Caco-2 (cell line): Measurements from ENCODE around the genes ANKEF1 and MKKS.

DNA sequence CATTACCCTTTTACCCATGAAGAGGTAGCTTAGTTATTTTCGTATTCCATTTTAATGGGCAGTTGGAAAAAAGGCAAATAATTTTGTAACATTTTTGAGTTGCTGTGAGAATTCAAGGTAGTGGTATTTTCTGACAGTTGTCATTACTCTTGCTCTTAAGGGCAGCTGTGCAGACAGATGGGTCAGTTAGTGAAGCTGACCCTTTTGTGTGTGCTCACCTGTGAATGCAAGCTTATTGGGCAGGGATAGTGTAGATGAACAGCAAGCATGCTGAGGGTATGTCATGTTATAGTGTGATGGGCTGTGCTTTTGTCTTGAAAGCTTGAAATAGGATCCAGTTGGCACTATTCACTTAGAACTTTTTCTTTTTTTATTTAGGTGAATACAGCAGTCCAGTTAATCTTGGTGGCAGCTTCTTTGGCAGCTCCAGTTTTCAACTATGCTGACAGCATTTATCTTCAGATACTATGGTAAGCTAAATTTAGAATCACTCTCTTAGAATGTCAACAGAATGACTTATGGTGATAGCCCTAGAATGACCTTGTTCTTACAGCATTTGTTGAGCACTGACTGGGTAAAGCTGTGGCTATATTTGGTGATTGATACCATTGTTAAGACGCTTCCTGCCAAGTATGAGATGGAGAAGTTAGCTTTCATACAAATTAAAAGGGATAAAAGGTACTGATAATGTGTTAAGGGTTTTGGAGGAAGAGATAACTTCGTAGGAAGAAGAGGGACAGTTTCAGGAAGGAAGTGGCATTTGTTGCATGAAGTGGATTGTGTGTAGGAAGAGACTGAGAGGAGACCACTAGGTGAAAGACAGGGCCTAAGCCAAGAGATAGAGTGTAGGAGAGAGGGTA lies 19.5 kb downstream of the LRRN4 start:
- PRO-cap, result no peak
- RRBS, result no CpG with 5 or more reads among the region's 3 CpGs

DNA sequence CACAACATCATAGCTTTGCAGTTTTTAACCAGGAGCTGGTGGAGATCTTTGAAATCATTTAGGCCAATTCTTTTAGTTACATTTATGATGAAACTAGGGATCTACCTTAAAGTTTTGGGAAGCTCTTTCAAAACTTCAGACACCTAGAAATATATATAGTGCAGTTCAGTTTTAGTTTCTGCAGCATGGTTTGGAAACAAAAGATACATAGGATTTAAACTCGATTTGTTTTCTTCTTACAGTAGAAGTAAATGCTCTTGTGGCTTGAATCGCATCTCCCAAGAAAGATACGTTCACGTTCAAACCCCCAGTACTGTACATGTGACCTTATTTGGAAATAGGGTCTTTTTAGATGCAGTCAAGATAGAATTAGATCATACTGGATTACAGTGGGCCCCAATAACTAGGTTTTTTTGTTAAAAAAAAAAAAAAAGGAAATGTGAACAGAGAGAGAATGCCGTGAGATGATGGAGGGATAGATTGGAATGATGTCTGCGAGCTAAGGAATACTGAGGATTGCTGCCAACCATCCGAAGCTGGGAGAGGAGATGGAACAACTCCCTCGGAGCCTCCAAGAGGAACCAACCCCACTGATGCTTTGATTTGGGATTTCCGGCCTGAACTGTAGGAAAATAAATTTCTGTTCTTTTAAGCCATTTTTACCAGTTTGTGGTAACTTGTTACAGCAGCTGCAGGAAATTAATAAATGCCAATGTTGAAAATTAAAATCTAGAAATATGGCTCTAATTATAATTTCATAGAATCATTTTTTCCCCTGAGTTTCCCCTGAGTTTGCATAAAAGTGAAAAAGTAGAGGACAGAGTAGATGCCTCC lies 14.3 kb downstream of the LRRN4 start:
- PRO-cap, result no peak
- RRBS, result no CpG with 5 or more reads among the region's 9 CpGs

DNA sequence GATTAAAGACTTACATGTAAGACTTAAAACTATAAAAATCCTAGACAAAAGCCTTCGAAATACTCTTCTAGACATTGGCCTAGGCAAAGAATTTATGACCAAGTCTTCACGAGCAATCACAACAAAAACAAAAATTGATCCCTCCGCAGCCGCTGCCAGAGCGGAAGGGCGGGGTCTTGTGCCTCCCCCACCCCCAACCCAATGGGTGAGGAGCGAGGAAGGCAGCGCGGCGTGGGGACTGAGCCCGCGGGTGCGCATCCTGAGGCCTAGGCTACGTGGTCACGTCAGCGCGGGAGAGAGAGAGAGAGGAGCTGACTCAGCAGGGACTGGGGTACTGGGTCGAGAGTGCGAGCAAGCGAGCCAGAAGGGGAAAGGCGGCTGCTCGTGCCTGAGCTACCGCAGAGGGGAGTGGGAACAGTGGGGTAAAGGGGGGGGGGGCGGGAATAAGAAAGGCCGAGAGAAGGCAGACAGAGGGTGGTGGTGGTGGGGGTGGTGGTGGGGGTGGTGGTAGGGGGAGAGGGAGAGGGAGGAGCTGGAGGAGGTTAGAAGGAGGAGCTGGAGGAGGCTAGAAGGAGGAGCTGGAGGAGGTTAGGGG lies 90.1 kb upstream of the FERMT1 start:
- PRO-cap, result no peak
- RRBS, result no CpG with 5 or more reads among the region's 25 CpGs

DNA sequence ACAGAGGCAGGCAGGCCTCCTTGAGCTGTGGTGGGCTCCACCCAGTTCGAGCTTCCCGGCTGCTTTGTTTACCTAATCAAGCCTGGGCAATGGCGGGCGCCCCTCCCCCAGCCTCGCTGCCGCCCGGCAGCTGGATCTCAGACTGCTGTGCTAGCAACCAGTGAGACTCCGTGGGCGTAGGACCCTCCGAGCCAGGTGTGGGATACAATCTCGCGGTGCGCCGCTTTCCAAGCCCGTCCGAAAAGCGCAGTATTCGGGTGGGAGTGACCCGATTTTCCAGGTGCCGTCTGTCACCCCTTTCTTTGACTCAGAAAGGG lies 198.4 kb upstream of the FERMT1 start:
- PRO-cap, result no peak
- RRBS, result 85% methylated on average over 5 of the region's 20 CpGs

GRCh38 chr20:6714236-6714751 lies 53.2 kb upstream of the BMP2 start:
- PRO-cap, result no peak
- RRBS, result no CpG with 5 or more reads among the region's 5 CpGs

- PRO-cap, result no peak
- RRBS, result no CpG with 5 or more reads among the region's 2 CpGs
Measured at GRCh38 chr20:7983536-7984061, 36.0 kb downstream of the TMX4 start.

GRCh38 chr20:8132581-8133427 lies 738 bp downstream of the PLCB1 start:
- PRO-cap, result unidirectional peak, minus-strand start at chr20:8132704
- RRBS, result 2% methylated on average over 18 of the region's 57 CpGs

GRCh38 chr20:8214010-8214625 lies 82.1 kb downstream of the PLCB1 start:
- PRO-cap, result no peak
- RRBS, result no CpG with 5 or more reads among the region's 9 CpGs

GRCh38 chr20:8472591-8473422 lies 340.7 kb downstream of the PLCB1 start:
- PRO-cap, result no peak
- RRBS, result no CpG with 5 or more reads among the region's 5 CpGs

GRCh38 chr20:8518575-8519268 lies 386.7 kb downstream of the PLCB1 start:
- PRO-cap, result no peak
- RRBS, result no CpG with 5 or more reads among the region's 5 CpGs

DNA sequence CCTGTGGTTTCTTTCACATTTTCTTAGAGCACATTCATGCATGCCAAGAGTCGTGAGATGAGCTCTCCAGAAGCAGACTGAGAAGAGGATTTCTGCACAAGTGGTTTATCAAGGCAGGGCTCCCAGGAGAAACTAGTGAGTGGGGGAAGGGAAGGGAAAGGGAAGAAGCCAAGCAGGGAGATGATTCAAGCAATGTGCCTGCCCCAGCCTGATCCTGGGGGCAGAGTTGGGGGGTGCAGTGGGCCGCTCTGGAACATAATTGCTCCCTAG lies 152.0 kb downstream of the PLCB4 start:
- PRO-cap, result no peak
- RRBS, result no CpG with 5 or more reads among the region's 2 CpGs

DNA sequence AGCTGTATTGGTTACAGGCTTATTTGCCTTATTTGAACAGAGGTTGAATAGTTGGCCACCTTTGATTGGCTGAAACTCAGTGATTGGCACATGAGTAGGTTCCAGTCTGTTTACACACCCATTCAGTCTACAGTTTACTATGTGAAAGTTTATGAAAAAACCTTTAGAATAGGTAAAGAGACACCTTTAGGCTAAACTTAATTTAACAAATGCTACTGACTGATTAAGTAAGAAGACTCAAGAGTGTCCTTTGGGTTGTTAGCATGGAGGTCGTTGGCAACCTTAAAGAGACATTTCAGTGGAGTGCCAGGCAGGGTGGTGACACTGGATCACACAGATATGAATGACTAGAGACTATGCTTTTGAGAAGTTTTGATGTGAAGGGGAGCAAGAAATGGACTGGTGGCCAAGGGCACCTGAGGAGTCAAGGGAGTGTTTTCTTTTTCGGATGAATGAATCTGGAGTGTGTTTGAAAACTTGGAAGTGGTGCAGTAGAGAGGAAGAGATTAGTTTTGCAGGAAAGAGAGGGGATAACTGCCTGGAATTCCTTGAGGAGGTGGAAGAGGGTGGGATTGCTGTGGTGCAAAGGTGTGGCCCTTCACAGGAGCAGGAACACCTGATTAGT lies 110.6 kb upstream of the LAMP5 start:
- PRO-cap, result no peak
- RRBS, result no CpG with 5 or more reads among the region's 2 CpGs

DNA sequence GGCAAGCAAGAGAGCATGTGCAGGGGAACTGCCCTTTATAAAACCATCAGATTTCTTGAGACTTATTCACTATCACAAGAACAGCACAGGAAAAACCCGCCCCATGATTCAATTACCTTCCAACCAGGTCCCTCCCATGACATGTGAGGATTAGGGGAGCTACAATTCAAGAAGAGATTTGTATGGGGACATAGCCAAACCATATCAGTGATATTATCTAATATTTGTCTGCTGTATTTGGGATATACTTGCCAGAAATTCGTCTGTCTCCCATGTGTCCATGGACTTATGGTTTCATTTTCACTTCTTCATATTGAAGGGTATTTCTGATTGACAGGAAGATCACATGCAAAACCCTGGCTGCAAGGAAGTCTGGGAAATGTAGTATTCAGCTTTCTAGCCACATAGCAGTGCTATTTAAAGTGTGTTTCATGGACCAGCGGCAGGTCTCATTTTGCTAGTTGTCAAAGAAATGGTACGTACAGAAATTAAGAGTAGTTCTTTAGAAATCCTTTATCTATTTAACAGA lies 50.6 kb upstream of the PAK5 start:
- PRO-cap, result no peak
- RRBS, result no CpG with 5 or more reads among the region's 4 CpGs

- PRO-cap, result no peak
- RRBS, result no CpG with 5 or more reads among the region's 3 CpGs
Measured at GRCh38 chr20:9953750-9954166, 81.0 kb upstream of the ANKEF1 start.

DNA sequence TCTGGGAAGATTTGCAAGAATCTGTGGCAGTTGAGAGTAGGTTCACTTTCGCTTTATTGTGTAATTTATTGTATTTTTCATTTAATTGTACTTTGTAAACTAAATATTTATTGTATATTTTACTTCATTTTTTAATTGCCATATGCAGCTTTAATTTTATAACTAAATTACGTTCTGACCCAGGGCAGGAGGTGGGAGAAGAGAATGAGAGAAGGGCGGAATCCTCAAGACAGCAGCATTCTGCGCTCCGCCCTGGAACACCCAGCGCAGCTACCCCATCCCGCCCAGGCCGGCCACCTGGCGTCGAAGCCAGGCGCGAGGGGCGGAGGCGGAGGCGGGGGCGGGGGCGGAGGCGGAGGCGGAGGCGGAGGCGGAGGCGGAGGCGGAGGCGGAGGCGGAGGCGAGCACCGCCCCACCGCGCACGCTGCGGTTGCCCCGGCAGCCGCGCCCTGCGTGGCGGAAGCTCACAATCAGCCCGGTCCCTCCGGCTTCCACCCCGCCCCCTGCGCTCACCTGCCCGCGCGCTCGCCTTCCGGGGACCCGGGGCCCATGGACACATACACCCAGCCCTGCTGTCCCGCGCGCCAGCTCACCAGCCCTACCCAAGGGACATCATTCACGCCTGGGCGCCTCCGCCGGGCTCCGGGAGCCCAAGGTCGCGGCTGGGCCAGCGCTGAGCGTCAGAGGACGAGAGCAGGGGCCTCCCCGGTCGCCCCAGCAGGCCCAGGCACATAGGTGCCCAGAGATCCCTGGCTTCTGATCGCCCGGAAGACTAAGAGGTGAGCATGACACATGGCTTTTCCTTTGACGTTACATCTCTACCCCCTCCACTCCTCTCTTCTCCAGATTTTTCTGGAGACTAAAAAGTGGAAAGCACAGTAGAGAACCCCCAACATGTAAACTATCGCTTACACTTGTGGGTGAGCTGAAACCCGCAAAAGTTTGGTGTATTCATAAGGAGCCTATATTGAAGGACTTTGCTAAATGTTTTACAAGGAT lies at the start of gene ANKEF1:
TSS of gene ANKEF1 (plus strand) at position 433 of the 999 bp plus-strand sequence.
- PRO-cap, result bidirectional peak, plus-strand start at position 528 of the sequence, minus-strand start at position 299 of the sequence; bidirectional peak, plus-strand start at position 786 of the sequence, minus-strand start at position 758 of the sequence
- RRBS, result 3% methylated on average over 29 of the region's 66 CpGs

DNA sequence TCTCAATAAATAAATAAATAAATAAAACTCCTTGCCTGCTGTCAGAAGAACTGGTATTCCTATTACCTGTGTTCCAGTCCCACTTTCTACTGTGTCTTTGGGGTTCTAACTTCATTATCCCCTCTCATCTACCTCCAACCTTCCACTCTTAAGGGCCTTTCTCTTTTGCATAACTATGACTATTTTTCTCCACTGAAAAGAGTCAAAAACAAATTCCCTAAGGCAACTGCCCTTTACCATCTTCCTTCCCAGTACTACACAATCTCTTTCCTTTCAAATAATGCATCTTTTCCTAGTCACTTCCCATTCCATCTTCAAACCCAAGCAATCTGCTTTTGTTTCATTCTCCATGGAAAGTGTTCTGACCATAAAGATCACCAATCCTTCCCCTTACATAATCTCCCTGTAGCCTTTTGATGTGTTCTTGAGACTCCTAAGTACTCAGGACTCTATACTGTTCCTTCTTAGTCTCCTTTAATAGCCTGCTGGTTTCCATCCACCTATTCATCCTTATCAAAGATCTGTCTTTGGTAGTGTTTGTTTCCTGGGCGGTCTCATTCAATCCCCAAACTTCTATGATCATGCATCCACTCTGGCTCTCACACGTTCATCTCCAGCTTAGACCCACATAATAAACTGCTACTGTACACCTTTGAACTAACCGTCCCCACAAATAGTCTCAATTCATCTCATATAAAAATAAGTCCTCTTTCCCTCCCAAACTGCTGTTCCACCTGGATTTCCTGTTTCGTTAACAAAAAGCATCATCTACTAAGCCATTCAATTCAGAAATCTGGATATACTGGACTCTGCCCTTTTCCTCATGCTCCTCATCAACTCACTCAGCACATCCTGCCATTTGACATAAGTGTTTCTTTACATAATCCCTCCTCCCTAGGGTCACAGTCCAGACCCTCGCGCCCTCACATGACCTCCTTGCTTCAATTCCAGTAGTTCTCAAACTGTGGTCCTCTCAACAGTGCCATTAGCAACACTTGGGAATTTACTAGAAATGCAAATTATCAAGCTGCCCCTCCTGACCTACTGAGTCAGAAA lies 4.9 kb downstream of the MKKS start:
- PRO-cap, result no peak
- RRBS, result no CpG with 5 or more reads among the region's 6 CpGs

DNA sequence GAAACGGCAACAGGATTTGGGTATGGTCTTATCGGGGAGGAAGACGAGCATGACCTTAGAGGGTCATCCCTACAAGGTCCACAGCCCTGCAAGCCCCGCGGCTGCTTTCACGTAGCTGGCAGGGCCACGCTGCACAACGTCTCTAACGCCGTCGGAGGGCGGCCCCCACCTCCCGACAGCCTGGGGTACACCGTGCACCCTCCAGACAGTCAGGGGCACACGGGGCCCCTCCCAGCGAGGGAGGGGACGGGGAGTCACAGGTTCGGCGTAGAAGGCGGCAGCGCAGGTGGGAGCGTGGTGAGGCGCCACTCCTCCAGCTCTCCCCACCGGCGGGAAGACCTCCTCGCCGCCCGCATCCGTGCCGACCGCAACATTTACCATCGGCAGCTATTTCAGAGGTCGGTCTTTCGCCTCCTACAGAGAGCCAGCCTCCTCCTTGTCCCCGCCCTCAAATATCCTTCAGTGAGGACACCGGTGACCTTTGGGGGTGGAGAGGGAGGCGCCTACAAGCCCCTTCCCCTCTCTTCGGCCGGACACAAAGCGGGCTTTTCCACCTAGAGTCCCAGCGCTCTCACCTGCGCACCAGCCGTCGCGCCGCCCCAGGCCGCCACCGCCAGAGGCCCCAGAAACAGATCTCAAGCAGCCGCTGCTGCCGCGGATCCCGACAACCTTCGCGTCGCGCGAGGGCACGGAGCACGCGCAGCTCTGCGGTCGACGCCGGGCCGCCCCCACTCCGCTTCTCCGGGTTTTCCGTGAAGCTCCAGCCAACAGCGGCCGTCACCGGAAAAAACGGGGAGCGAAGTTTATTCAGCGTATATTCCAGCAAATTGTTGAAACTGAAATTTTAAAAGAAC lies at the start of gene MKKS:
TSS of gene MKKS (minus strand) at position 690 of the 854 bp plus-strand sequence.
- PRO-cap, result bidirectional peak, plus-strand start at position 104 of the sequence, minus-strand start outside the sequence; bidirectional peak, plus-strand start at position 268 of the sequence, minus-strand start at position 144 of the sequence; bidirectional peak, plus-strand start at position 308 of the sequence, minus-strand start at position 376 of the sequence; bidirectional peak, plus-strand start at position 627 of the sequence, minus-strand start at position 690 of the sequence
- RRBS, result 5% methylated on average over 8 of the region's 74 CpGs

- PRO-cap, result no peak
- RRBS, result no CpG with 5 or more reads among the region's 8 CpGs
Measured at GRCh38 chr20:10654194-10655114, 19.3 kb downstream of the JAG1 start.

DNA sequence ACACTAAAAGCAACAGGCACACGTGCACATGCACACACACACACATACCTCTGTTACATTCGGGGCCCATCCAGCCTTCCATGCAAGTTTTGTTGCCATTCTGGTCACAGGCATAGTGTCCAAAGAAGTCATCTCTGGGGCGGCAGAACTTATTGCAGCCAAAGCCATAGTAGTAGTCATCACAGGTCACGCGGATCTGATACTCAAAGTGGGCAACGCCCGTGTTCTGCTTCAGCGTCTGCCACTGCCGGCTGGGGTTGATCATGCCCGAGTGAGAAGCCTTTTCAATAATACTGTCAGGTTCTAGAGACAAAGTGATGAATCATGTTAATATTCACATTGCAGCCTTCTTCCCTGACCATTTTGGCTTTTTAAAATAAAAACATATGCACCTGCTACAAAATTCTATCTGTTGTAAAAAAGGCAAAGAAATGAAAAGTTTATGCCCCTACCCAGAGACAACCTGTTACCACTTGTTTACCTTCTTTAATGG lies 15.3 kb downstream of the JAG1 start:
- PRO-cap, result no peak
- RRBS, result no CpG with 5 or more reads among the region's 10 CpGs

GRCh38 chr20:10659461-10660054 lies 14.2 kb downstream of the JAG1 start:
- PRO-cap, result unidirectional peak, plus-strand start at chr20:10659914
- RRBS, result no CpG with 5 or more reads among the region's 2 CpGs